Suprapubic skin (tissue), 4 donors: ENCODE measurements around the genes ALPK1, LARP7 and NDST3.

DNA sequence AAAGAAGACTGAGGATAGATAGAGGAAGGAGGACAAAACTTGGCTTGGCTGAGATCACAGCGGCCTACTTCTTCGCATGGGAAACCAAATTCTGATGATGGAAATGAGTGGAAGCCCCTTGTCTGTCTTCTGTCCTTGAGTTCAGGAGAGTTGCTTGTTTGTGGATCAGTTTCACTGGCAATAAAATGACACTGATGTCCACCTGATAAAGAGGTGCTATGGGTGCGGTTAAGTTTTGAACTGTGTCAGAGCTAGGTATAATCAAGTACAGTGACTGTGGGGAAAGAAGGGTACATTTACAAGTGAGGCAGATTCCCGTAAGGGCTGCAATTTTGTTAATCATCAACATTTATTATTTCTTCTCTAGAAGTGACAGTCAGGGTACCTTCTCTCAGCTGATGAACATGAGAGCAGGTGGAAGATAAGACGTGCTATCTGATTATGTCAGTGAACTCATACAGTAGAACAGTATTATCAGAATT, 1.9 kb upstream of the TIFA start:
- PRO-cap, result no peak
- RAMPAGE, long total RNA, 4 experiments, result no peak in any of the 4 experiments

- PRO-cap, result no peak
- RAMPAGE, long total RNA, 4 experiments, result start-site peak on the plus strand in 3 of 4 experiments, at chr4:112297366-112297401 at its widest, 34 to 50 reads per replicate
Measured at GRCh38 chr4:112296866-112297981, at the start of gene ALPK1. Gene ALPK1, plus strand, starts transcription at chr4:112297369.

DNA sequence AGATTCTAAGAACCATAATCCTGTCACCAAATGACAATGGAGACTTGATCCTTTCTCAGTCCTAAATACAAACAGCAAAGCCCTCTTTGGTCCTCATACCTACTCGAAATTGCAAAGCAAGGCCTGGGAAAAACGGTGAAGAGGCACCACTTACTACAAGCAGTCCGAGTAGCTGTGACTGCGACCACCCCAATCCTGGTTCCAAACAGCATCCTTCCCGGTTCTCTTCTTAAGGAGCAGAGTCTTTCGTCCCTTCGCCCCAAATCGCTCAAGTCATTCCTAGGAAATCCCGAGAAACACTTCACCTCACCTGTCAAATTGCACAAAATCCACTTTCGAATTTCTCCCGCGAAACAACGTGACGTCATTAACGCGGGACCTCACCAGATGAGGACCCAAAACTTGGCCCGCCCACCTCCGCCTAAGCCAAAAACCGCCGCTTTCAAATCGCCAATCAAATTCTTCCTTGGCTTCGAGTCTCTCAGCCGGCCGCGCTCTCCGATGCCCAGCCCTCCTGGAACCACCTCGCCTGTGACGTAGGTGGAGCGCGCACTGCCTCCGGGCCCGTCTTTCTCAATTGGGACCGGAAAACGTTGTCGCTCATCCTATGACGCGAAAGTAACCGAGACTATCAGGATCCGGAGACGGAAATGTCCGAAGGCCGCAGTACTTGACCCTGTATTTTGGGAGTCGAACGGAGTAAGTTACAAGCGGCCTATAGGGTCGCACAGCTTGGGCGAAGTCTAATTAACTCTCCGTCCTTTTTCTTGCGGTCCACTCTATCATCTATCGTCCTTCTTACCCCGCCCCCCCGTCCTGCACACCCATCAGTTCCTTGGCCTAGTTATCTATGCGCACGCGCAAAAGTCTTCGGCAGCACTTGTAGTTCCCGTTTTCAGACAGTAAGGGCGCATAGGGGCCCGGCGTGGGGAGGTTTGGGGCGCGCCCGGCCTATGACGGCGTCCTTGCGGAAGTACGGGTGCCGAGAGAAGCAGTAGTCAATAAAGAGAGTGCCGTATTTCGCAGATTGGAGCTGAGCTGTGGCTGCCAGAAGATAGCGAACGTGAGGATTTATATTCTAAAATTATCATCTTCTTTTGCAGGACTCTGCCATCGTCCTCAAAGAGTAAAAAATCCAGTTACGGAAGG, at the start of gene LARP7:
TSS of gene LARP7 (plus strand) at position 603 of the 1,149 bp plus-strand sequence.
- PRO-cap, result unidirectional peak, plus-strand start at position 634 of the sequence; bidirectional peak, plus-strand start at position 1,025 of the sequence, minus-strand start at position 816 of the sequence
- RAMPAGE, long total RNA, 4 experiments, result start-site peak on the plus strand in 4 of 4 experiments, centred at positions 616 to 996 of the sequence, 39 to 270 reads per replicate; start-site peak on the minus strand in 1 of 4 experiments, centred at position 437 of the sequence, 6 reads per replicate

GRCh38 chr4:112860918-112861258, 188.6 kb upstream of the ANK2 start:
- PRO-cap, result no peak
- RAMPAGE, long total RNA, 4 experiments, result no peak in any of the 4 experiments

DNA sequence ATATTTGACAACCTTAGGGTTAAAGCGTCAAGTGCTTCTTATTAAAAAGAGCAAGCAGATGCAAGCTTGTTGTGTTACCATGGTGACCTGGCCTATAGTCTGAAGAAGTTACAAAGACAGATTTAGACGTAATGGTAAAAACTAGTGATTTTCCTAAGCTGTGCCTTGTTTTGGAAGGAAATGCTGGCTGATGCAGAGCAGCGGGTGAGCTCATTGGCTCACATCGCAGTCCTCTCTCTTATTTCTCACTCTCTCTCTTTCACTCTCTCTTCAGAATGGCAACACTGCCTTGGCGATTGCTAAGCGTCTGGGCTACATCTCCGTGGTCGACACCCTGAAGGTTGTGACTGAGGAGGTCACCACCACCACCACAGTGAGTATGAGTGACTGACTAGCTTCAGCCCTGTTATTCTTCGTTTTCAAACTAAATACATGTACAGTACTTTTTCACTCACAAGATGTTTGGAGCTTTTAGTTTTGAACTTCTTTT, 243.8 kb downstream of the ANK2 start:
- PRO-cap, result unidirectional peak, plus-strand start at position 168 of the sequence; unidirectional peak, plus-strand start at position 317 of the sequence
- RAMPAGE, long total RNA, 4 experiments, result start-site peak on the plus strand in 2 of 4 experiments, centred at positions 297 to 300 of the sequence, 25 to 27 reads per replicate

DNA sequence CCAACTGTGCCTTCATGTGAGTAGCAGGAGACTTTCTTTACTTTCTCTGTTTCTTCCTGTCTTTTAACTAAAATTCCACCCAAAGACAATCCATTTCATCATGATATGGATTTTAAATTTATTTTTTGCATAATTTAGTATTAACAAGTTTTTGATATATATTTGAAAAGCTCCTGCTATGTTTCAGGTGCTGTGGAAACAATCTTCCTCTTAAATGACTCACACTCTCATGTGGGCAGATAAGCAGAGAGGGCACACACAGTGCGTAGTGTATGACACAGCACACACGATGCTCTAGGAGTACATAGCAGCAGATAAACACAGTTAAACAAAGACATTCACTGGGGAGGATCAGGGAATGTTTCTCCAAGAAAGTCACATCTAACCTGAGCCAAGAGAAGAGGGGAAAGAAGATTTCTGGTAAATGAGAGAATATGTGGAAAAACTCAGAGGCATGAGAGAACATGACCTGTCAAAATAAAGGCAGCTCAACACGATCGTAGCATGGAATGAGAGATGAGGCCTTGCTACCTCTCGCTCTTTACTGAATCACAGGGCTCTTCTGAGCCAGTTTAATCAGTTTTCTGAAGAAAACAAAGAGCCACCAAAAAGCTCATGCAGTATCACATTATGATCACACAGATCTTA, 250.9 kb downstream of the ANK2 start:
- PRO-cap, result unidirectional peak, plus-strand start at position 331 of the sequence; unidirectional peak, plus-strand start at position 507 of the sequence
- RAMPAGE, long total RNA, 4 experiments, result no peak in any of the 4 experiments

DNA sequence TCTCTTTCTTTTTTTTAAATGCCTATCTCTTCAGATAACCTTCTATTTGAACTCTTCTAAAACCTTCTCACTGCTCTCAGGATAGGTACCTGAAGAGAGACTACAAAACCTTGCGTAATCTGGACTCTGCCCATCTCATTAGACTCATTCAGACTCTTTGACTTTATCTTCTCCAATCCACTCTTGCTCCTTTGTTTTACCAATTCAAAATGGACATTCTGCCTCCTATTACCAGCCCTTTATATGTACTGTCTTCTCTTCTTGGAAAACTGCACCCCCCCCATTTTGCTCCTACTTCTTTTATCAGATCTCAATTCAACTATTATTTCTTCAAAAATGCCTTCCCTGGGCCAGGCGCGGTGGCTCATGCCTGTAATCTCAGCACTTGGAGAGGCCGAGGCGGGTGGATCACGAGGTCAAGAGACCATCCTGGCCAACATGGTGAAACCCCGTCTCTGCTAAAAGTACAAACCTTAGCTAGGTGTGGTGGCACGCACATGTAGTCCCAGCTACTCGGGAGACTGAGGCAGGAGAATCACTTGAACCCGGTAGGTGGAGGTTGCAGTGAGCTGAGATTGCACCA, 291.4 kb downstream of the CAMK2D start:
- PRO-cap, result no peak
- RAMPAGE, long total RNA, 4 experiments, result no peak in any of the 4 experiments

- PRO-cap, result no peak
- RAMPAGE, long total RNA, 4 experiments, result no peak in any of the 4 experiments
Measured at GRCh38 chr4:113744273-113745492, 16.9 kb downstream of the CAMK2D start.

DNA sequence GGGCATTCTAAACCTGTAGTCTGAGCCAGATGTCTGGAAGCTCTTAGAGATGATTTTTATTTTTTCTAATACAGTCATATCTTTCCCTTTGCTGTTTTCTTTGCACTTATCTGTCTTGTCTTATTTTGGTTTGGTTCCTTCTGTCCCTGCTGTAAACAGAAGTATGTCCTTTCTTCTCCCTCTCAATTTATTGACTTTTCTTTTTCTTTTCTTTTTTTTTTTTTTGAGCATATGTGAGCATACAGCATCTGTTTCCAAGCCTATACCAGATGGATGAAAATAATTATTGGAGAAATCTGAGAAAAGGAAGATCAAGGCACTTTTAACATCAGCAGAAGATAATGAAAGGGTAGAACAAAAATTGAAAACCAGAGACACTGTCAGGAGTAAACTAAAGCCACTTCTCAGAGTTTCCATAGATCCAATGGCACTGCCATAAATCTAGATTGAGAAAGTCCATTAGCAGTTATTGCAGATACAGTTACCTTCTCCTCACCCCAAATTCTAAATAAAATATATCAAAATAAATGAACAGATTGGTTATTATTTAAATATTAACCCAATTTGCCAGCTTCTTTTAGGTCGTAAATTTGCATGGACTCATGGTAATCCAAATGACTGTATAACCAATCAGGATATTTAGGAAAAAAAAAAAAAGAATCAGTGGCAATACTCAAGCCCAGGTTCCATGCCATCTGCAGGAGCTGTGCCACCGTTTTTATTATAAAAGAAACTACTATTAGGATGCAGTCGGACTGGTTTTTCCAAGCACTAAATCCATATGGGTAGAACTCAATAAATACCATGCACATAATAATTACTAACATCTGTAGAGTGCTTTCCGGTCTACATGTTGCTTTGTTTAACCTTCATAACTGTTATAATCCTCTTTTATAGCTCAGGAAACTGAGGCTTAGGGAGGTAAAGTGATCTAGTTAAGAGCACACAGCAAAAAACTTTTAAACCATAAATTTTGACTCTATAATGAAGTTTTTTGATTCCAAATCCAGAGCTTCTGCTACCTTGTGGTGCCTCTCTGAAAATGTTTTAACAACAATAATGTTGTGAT, 24.3 kb downstream of the ARSJ start:
- PRO-cap, result no peak
- RAMPAGE, long total RNA, 4 experiments, result no peak in any of the 4 experiments

DNA sequence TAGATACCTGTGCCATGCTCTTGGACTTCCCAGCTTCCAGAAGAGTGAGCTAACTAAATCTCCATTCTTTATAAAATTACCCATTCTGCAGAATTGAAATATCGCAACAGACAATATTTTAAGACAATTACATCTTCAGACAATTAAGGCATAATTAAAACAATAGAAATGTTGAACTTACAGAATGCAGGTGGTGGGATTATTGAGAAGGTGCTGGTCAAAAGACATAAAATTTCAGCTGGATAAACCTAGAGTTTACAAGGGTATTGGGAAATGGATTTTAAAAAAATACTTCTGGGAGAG, 107.1 kb upstream of the UGT8 start:
- PRO-cap, result no peak
- RAMPAGE, long total RNA, 4 experiments, result no peak in any of the 4 experiments

- PRO-cap, result no peak
- RAMPAGE, long total RNA, 4 experiments, result no peak in any of the 4 experiments
Measured at GRCh38 chr4:114599219-114600369, 987 bp downstream of the UGT8 start.

DNA sequence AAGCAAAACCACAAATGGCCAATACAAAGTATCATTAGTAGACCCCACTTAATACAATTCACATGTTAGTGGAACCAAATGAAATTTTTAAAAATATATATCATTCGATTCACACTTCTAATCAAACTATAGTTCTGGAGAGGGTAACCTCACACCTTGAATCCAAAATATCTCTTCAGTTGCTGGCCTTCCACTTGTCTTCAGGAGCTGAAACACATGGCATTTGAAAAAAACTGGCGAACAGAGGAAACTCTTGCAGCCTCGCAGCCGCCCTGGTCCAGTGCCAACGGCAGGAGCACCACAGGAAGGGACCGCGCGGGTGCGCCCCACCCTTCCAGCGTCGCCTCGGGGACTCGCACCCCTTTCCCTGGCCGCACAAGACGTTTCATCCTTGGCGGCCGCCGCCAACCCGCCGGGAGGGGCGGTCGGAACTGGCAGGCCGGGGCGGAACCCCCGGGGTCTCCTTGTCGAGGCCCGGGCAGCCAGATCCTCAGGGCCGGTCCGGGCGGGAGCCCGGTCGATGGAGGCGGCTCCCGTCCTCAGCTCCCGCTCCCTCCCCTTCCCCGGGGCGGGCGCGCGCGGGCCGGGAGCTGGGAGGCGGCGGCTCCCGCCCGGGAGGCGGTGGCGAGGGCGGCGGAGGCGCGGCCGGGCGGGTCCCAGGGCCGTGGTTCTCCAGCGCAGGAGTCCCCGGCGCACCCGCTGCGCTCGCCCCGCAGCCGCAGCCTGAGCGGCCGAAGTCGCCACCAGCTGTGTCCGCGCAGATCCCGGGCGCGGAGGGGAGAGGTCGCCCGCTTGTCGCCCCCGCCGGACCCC, 1.1 kb upstream of the NDST3 start:
- PRO-cap, result no peak
- RAMPAGE, long total RNA, 4 experiments, result no peak in any of the 4 experiments

GRCh38 chr4:118033807-118034211, 477 bp upstream of the NDST3 start:
- PRO-cap, result no peak
- RAMPAGE, long total RNA, 4 experiments, result no peak in any of the 4 experiments

- PRO-cap, result no peak
- RAMPAGE, long total RNA, 4 experiments, result no peak in any of the 4 experiments
Measured at GRCh38 chr4:118034212-118034613, at the start of gene NDST3. Gene NDST3, plus strand, starts transcription at chr4:118034486.

DNA sequence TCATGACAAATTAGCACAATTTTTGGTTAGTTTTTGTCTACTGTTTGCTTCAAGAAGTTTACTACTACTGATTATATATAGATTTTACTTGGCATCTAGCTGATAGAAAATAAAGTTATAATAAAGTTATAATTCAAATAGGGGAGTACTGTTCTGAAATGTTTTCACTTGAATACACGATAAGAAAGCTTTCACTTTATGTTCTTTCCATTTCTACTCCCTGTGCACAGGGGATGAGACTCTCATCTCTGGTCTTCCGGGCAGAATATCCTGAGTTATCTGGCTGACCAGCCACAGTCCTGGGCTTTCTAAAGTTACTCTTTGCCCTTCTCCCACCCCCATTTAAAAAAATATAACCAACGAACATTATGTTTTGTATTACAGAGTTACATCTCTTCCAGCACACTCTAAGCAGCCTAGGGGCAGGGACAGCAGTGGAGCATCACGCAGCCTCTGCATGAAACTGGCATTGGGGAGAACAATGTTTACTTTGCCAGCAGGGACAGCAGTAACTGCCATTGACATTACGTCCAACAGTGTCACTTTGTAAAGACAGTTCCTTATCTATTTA, 64.2 kb downstream of the METTL14 start:
- PRO-cap, result no peak
- RAMPAGE, long total RNA, 4 experiments, result no peak in any of the 4 experiments

DNA sequence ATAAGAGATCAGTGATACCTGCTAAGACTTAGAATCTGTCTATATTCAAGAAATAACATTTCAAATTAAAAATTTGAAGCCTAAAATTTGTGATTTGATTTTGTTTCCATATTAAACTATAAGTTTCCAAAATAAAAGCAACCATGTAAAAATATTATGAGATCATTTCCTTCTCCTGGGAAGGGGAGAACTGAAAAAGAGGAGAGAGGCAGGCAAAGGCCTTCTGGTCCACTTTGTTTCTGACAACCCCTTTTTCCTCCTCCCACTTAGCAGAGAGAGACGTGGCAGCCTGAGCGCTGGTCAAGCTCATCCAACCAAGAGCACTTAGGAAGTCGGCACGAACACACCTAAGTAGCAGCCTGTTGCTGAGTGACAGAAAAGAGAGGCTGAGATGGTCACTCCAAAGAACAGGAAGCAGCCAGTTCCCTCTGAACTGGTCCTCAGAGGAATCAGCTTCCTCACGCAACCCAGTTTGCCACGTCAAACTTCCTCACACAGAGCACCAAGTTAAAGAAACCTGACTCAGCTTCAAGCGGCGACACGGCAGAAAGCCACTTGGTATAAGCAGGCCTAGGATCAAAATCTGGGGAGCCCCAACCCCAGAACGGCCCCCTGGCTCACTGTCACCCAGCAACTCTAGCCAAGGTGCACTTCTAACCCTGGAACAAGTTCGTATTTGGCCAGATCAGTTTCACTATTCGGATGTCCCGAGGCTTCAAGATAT, 934 bp downstream of the SEC24D start:
- PRO-cap, result unidirectional peak, plus-strand start at position 272 of the sequence; unidirectional peak, plus-strand start at position 317 of the sequence
- RAMPAGE, long total RNA, 4 experiments, result no peak in any of the 4 experiments

DNA sequence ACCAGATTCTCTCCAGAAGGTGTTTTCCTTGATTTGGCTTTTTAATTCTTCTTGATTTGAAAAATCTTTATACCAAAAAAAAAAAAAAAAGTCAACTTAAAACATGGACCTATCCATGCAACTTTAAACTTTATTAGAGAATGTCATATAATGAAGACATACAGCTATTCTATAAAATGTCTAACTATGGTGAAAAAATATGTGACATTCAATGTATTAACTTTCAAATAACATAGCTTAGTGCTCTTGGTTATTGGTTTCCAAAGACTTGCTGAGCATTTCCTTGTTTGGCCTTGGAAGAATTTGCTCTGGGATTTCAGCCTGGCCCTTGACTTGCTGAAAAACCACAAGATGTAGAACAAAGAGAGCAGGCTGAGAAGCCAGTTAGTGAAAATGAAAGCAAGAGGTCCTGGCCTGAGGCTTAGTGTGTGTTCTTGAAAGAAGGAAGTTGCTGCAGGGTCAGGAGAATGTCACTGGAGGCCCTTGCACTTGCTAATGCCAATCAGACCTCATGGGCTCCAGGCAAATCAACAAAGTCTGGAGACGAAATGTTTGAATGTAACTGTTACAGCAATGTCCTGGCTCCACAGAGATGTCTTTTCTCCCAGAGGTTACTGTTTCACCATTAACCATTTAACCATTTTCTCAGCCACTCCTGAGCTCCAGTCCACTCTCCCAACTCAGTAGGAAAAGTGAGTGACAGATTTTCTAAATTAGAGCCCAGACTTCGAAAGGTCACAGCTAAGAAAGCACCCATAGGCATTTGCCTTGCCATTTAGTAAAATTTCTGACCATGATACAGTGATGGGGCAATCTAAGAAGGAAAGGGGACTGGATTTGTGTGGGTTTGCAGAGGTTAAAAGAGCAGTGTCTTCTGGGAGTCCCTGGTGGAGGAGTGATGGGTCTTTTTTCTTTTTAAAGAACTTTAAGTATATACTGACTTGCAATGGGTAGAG, 79.4 kb downstream of the SYNPO2 start:
- PRO-cap, result no peak
- RAMPAGE, long total RNA, 4 experiments, result no peak in any of the 4 experiments

GRCh38 chr4:119010686-119011073, 122.0 kb downstream of the SYNPO2 start:
- PRO-cap, result no peak
- RAMPAGE, long total RNA, 4 experiments, result no peak in any of the 4 experiments

- PRO-cap, result no peak
- RAMPAGE, long total RNA, 4 experiments, result no peak in any of the 4 experiments
Measured at GRCh38 chr4:119299723-119300011, 778 bp downstream of the C4orf3 start.

DNA sequence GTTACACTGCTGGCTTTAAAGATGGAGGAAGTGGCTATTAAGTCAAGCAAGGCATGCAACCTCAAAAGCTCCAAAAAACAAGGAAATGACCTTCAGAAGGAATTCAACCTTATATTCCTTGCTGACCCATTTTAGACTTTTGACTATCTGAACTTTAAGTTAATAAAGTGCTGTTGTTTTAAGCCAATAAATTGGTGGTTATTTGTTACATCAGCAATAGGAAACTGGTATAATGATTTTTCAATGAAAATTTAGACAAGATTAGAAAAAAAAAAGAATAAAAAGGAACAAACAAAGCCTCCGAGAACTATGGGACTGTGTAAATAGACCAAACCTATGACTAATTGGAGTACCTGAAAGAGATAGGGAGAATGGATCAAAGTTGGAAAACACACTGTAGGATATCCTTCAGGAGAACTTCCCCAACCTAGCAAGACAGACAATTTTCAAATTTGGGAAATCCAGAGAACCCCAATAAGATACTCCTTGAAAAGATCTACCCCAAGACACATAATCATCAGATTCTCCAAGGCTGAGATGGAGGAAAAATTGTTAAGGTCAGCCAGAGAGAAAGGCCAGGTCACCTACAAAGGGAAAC, 145.8 kb downstream of the PDE5A start:
- PRO-cap, result no peak
- RAMPAGE, long total RNA, 4 experiments, result no peak in any of the 4 experiments